Skeletal muscle satellite cell (primary cell): ENCODE results near the genes MYH8, MYH3 and ELAC2.

DNA sequence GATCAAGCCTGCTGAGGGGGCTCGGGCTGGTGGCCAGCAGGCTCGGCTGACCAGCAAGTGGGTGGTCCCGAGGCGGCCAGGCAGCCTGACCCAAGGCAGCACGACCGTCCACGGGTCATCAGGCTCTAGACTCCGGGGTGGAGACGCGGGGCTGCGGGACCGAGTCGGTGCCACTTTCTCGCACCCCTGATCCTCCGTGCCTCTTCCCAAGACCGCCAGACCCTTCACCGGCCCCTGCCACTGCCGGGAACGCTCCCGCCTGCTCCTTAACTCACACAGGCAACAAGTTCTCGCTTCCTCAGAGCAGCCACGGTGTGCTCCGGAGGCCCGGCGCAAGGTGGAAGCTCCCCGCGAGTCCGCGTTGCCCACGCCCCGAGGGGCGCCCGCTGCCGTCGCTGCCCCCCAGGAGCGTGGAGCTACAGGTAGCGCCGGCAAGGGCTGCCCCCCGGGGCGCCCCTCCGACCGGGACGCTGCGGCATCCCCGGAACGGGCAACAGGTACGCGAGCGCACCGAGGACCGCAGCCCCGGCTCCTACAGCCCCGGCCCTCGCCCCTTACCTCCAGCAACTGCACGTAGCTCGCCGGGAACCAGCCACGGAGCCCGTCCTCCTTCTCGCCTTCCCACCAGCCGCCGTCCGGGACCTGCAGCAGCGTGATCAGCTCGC lies 624 bp downstream of the GAS7 start:
- CAGE, long polyA plus RNA = no peak

DNA sequence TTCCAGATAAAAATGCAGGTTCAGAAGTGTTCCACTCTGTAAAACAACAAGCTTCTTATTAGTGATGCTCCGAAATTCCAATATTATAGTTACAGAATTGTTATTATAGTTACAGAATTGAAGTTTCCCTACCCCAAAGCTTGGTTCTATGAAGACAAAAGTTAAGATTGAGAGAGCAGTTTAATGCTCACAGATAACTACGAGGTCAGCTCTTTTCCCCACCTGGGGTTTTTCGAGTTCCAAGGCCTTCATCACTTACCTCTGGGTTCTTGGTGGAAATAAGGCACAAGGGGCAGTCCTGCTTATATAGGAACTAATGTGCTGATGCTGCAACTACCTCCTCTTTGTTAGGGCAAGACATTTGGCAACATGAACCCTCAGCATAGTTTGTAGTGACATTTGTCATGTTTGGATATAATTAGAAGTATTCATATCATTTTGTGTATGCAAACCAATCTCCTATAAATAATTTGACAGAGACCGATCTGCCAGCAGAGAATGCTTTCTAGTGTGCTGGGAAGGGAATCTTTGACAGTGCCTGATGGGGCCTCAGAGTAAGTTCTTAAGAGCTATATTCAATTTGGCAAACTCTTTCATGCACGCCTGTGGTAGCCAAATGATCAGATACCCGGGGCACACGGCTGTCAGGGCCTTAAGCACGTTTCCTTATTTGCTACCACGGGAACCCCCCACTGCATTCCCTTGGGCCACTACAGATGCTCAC lies at the start of gene MYH8:
Gene MYH8, minus strand, starts transcription at position 280 of the 724 bp plus-strand sequence.
- CAGE, long polyA plus RNA = no peak

DNA sequence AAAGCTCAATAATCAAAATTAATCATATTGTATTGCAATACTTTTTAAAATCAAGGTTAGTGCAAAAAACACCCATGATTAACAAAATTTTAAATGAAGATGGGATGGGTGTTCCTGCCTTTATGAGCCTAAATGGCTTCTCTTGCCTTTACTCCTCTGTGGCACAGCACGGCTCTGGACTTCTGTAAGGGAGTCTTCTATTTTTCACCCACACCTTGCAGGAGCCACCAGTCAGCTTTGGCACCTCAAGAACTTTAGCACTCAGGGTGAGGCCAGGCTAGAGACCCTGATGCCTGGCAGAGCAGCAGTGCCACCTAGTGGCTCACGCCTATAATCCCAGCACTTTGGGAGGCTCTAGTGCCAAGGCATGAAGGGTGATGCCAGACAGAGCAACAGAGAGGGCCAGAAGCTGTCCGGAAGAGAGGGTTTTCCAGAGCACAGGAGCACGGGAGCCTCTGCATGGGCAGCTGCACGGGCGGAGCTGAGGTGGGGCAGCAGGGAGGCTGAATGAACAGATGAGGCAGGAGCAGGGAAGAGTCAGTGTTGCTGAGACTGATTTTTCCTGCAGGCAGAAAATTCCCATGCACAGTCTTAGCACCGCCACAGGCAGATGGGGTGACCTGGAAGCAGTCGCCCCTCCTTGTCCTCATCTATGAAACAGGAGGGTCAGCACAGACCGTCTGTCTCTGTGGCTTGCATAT lies 39.0 kb downstream of the MYH3 start:
- CAGE, long polyA plus RNA = no peak

DNA sequence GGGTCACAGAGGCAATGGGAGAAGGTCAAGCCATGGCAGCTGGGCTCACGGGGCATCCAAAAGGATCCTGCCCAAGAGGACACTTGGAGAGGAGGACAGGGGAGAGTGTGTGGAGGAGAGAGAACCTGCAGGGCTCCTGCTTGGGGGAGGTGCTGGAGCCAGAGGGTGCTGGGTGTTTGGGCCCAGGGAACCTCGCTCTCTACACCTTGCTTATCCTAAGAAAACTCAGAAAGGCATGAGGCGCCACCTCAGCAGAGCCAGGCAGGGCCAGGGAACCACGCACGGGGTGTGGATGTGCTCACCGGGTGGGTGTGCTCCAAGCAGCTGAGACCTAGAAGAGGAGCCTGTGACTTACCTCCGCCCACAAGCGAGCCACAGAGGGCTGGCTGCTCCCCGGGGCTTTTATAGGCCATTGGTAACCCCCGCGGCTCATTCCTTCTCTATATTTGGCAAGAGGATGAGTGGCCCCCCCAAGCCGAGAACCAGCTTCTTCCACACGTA lies at the start of gene MYH3:
Gene MYH3, minus strand, starts transcription at position 376 of the 501 bp plus-strand sequence.
- CAGE, long polyA plus RNA = no peak

- CAGE, long polyA plus RNA = no peak
These were observed 25.3 kb upstream of the TMEM220 start for GRCh38 chr17:10754870-10755791.

DNA sequence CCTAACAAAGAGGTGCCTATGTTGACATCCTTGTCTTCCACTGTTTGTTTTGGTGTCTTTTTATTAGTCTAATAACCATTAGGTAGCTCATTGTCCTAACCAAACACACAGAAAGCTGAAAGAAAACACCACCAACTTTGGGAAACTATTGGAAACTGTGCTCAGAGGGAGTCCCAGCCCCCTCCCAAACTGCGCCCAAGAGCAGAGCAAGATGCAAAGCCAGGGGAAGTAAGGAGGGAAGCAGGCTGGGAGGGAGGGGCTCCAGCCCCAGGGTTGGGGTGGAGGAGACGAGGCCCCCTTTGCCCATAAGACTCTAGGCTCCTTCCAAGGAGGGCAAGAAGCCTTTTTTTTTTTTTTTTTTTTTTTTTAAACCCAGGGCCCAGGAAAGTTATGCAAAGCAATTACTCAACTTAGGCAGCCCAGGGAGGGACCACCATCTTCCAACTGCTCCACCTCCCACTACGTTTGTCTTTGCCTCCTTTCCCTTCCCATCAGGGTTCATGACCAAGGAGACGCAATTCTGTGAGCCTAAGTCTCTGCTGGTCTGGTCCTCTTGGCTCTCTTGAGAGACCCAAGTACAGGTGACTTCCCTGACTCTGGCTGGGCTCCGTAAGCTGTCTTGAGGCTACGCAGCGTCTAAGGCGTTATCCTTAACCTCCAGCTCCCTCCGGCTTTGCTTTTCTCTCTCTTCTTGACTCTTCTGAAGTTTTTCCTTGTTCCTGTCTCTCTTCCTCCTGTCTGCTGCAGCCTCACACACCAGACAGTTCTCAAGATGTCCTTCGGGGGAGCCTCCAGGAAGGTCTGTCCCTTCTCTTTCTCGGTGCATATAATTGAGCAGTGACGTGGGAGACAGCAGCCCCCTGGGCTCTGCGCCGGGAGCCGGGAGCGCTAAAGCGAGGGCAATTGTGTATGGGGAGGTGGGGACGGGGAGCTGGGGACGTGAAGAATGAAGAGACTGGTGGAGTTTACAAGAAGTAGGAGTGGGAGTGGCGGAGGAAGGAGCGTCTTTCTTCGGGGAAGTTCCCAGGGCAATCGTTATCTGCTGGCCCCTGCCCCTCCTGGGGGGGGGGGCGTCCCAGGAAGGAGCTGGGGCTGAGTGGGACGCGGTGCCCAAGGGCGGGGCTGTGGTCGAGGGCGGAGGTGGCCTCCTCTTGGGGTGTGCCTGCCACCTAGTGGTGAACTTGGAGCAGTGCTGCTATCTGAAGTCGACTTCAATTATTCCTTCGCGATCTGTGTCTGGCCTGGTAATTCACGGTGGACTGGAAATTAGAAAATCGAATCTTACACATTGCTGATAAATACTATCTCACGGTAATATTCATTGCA lies 6.7 kb upstream of the PIRT start:
- CAGE, long polyA plus RNA = no peak

- CAGE, long polyA plus RNA = no peak
These were observed 670 bp downstream of the MAP2K4 start for GRCh38 chr17:12021017-12022077.

- CAGE, long polyA plus RNA = no peak
These were observed 60.4 kb downstream of the MAP2K4 start for GRCh38 chr17:12081035-12081514.

DNA sequence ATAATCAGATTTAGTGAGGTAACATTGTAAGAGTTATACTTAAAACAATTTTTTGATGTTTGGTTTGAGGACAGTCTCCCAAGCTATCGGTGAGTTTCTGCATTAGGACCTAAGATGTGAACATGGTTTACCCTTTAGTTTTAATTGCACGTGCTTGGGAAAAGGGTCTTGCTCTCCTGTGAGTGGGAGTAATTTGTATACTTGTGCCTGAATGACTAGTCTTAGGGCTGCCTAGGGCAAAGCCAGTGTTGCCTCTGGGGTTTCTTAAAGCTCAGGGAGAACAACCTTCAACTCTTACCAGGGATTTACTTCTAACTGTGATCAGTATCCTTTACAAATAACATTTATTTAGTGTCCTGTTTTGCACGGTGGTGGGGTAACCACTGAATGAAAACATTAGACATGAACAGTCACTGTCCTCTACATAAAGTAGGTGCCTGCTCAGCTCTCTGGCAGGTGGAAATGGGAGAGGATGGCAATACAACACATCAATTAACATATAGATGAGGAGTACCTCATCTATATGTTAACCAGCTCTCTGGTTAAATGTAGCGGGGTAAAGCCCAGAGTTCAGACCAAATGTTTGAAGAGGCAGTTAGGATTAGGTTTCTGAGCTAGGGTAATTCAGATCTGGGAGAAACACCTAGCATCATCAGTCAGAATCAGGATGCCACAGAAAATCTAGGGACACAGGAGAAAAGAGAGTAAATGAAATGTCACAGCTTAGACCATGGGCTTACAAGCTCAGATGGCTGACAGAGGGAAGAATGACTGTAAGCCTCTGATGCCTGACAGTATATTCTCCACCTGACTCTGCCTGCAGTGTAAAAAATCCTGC lies 63.8 kb downstream of the MAP2K4 start:
- CAGE, long polyA plus RNA = no peak

GRCh38 chr17:12927442-12927948 lies 90.3 kb downstream of the ELAC2 start:
- CAGE, long polyA plus RNA = no peak

- CAGE, long polyA plus RNA = no peak
These were observed at the start of gene ELAC2 for GRCh38 chr17:13017272-13018093. Gene ELAC2 (minus strand): TSS chr17:13018027.

DNA sequence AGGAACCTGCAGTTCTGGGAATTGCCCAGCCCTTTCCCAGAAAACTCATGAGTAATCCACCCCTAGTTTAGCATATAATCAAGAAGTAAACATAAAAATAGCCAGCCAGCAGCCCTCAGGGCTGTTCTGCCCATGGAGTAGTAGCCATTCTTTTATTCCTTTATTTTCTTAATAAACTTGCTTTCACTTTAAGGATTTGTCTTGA lies 37.5 kb upstream of the HS3ST3A1 start:
- CAGE, long polyA plus RNA = no peak

DNA sequence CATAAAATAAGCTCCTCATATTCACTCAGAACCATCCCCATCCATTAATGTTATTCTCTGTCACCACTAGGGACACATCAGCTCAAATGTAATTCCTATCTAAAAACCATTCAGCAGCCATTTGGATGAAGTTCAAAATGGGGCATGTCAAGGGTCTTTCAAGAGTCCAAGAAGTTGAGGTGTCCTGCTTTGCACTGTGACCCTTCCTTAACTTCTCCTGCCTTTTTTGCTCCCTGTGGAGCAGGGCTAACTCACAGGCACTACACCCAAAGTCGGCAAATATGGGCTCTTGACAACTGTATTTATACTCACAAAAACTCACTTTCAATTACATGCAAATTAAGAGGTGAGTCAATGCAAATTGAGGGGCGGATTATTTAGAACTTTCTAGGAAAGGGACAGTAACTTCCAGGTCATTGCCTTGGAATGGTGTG lies 128.3 kb upstream of the COX10 start:
- CAGE, long polyA plus RNA = no peak

- CAGE, long polyA plus RNA = no peak
These were observed 538 bp downstream of the HS3ST3B1 start for GRCh38 chr17:14301445-14301792.

DNA sequence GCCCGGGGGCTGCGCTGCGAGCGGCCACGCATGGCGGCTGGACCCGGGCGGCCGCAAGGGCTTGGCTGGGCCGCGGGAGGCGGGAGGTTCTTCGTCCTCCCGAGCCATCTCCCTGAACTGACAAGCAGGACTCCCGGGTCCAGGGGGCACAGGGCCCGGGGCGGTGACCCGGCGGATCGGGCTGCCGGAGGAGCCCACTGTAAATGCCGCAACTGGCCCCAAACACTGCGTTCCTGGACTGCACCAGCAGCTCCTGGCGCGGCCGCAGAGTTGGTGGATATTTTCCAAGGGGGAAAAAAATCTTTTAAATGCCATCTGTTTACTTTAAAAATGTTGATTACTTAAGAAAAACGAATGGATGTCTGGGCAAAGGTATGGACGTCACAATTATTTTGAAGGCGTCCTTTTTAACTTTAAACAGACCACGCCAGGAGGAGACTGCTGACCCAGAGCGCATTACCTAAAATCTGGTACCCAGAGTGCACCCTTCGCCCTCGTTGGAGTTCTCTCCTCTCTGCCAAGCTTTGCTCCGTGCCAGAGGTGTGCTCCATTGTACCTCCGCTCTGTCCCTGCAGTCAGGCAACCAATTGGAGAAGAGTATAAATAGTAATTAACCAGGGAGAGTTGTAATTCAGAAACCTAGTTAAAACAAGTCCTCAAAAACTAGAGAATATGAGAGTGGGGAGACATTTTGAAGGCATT lies 3.4 kb downstream of the HS3ST3B1 start:
- CAGE, long polyA plus RNA = no peak

DNA sequence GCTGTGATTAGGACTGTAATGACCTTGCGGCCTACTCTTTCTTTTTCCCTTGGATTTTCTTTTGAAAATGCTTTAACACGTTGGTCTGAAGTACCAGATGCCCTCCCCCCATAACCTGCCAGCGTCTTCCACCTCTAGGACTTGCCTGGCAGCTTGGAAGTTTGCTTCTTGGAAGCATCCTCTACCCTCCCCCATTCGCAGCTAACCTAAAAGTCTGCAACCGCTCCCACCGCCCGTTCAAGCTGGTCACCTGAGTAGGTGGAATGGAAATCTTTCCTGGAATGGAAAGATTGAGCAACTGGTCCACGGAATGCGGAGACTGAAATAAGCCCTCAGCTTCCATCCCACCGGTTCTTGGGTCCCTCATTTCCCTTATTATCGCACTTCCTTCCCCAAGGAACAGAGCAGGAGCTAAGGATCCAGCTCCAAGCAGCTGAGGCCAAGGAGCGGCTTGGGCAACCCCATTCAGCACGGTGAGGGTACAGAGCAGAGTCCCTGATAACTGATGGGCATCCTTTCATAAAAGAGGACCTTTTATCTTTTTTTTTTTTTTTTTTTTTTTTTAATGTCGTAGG lies 31.5 kb downstream of the HS3ST3B1 start:
- CAGE, long polyA plus RNA = no peak

GRCh38 chr17:14359288-14359934 lies 58.5 kb downstream of the HS3ST3B1 start:
- CAGE, long polyA plus RNA = no peak

GRCh38 chr17:14428174-14428580 lies 127.3 kb downstream of the HS3ST3B1 start:
- CAGE, long polyA plus RNA = no peak

DNA sequence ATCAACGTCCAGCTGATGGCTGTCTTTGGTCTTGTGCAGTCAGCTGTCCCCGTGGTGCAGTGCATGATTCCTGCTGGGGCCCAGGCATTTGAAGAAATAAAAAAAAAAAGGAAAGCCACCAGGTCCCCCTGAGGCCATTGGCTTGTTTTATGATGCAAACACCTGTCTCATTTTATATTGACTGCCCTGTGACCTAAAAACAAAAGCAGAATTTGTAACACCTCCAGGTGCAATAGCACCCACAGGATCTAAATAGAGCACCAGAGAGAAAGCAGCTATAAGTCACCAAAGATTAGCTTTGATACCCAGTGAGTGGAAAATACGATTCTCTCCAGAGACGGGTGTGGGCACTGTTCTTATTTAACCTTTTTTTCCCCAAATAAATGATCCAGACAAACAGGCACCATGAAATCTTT lies 258.8 kb downstream of the HS3ST3B1 start:
- CAGE, long polyA plus RNA = no peak

GRCh38 chr17:15092166-15092805 lies 172.8 kb downstream of the PMP22 start:
- CAGE, long polyA plus RNA = no peak